ENCODE measurements around a stretch of chr9.

DNA sequence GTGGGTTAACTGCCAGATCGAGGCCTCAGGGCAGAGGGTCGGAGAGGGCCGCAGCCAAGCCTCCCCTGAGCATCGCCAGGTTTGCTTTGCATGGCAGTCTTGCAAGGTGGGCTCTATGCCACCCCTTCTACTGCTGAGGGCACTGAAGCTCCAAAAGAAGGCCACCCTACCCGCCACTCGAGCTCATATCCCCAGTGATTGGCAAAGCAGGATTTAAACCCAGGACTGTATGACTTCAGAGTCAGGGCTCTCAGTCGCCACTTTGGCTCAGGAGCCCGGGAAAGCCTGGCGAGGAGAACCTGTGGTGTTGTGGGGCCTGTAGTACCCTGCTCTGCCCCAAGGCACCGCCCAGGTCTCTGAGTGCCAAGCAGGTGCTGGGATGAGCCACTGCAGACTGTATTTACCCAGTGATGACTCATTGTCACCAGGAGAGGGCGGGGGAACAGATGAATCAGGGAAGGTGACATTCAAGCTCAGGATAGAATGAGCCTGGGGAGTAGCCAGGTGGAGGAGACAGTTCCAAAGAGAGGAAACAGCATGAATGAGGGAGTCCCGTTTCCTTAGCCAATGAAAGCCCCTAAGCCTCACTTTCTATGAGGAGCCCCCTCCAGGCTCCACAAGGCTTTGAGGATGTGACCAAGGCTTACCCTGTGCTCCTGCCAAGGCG lies 17.7 kb upstream of the DPM2 start:
- PRO-cap = no peak
- RRBS = no CpG with 5 or more reads among the region's 13 CpGs

- PRO-cap = bidirectional peak, plus-strand start at chr9:127965744, minus-strand start at chr9:127965643
- RRBS = no CpG with 5 or more reads among the region's 23 CpGs
Observed at GRCh38 chr9:127965236-127966341, 15.2 kb downstream of the EEIG1 start.

DNA sequence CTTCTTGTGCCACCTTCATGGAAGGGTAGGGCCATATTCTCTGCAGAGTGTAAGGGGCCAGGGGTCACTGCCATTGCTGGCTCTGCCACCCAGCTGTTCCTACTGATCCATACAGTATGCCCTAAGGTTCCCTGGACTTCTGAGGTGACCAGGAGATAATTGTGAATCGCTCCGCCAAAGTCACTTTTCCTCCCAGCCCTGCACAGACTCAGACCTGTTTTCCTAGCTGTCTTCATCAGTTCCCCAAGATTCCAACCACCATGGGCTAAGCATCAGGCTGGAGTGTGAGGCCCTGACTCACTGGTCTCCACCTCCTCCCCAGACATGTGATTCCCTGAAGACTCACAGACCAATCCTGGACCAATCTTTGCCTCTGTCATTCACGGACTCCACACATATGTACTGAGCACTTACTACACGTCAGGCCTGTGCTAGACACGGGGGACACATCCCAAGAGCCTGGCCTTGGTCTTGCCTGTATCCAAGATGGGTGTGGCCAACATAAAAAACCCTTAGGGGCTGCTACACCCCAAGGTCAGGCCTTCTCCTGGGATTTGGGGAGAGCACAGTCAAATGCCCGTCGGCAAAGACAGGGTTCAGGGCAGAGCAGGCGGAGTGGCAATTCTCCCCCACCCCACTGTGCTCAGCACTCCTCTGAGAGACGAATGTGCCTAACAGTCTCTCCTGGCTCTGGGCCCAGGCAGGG lies 12.1 kb downstream of the EEIG1 start:
- PRO-cap = bidirectional peak, plus-strand start at position 413 of the sequence, minus-strand start at position 284 of the sequence
- RRBS = no CpG with 5 or more reads among the region's 9 CpGs

GRCh38 chr9:127969276-127969866 lies 11.4 kb downstream of the EEIG1 start:
- PRO-cap = no peak
- RRBS = no CpG with 5 or more reads among the region's 6 CpGs

DNA sequence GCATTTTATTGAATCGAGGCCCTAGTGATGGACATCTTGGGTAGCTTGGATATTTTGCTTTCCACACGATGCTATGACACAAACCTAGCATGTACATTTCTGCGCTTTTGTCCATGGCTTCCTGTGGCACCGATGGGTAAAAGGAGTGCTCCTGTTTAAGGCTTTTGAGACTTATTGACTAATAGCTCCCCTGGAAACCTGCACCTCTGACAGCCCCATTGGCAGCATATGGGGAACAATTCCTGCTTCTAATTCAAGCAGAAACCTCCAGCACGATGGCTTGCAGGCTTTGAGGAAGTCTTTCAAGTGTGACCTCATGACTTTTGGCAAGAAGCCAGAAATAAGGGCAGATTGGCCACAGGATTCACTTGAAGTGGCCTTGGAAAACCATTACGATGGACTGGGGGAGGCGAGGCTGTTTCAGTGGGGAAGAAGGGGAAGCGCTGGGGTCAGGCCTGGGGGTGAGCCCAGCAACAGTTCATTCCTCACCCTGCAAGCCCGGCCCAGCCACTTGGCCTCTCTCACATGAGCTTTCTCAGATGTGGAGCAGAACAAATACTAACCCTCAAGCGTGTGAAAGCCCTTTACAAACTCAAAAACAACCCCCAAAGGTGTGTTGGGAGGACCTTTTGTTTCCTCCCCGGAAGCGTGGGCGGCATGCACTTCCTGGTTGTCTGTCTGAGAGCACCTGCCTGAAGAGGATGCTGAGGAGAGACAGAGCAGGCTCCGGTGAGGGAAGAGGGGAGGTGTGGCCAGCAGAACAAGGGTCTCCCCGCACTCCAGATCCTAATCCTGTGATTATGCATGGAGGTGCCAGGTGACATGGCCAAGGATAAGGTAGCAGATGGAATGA lies 26.8 kb upstream of the EEIG1 start:
- PRO-cap = no peak
- RRBS = 95% methylated on average over 4 of the region's 15 CpGs

DNA sequence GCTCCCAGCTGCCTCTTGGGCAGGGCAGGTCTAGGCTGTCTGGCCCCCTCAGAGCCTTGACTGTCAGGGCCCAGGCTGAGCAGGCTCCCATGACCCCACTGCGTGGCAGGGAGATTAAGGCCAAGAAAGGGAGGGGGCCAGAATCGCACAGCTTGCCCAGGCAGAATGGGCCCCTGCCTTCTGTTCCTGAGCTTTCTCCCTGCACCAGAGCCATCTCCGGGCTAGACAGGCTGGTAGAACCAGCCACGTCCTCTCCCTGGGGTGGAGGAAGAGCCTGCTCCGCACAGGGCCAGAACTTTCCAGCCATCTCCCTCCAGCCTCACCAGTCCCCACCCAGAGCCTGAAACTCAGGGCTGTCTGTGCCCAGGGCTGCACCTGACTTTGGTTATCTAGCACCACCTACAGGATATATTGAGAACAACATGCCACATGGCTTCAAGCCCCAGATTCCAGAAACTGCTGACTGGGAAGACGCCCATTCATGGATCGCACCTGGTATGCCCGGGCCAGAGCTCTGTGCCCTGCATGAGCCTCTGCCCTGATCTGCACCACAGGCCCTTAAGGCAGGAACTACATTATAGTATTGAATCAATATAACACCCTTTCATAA lies 32.0 kb downstream of the NAIF1 start:
- PRO-cap = no peak
- RRBS = no CpG with 5 or more reads among the region's 8 CpGs

- PRO-cap = no peak
- RRBS = no CpG with 5 or more reads among the region's 18 CpGs
Observed at GRCh38 chr9:128119094-128119866, 8.2 kb downstream of the PTGES2 start.

DNA sequence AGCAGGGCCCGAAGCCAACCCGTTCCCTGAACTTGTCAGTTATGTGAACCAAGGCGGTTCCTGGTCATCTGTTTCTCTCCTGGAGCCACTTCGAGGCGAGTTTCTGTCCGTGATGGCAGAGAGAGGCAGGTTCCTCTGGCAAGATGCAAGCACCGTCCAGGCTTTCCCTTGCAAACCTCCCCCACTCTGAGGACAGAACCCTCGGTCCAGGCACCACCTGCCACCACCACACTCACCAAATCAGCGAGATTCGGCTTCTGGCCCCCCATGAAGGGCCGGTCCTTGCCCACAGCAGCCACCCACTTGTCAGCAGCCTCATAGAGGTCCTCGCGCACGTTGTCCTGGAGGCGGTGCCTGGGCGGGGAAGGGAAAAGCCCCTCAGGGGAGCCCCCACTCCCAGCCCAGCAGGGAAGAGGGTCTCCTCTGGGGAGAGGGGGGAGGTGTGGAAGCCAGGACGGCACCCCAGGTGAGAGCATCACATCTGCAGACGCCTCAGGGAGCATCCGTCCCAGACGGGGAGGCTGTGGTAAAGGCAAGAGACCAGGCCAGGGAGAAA lies 5.3 kb downstream of the PTGES2 start:
- PRO-cap = no peak
- RRBS = no CpG with 5 or more reads among the region's 20 CpGs

DNA sequence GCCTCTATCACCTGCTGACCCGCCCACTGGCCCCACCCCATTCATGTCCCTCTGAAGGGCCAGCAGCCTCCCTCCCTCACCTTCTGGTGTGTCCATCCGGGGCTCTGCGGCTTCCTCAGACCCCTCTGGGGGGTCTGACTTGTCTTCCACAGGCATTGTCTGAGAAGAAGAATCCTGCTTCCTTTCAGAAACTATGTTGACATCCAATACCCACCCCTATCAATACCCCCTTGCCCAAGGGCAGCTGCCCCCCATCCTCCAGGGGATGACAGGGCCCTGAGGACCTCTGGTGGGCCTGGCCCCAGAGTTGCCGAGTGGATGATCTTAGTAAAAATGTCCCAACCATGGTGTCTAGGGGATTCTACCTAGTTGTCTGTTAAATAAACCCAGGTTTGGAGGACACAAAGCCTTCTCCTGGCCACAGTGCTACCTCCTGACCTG lies 10.7 kb downstream of the CIZ1 start:
- PRO-cap = no peak
- RRBS = no CpG with 5 or more reads among the region's 4 CpGs

- PRO-cap = no peak
- RRBS = 26% methylated on average over 3 of the region's 19 CpGs
Observed at GRCh38 chr9:128245488-128246258, 30.1 kb downstream of the GOLGA2 start.

DNA sequence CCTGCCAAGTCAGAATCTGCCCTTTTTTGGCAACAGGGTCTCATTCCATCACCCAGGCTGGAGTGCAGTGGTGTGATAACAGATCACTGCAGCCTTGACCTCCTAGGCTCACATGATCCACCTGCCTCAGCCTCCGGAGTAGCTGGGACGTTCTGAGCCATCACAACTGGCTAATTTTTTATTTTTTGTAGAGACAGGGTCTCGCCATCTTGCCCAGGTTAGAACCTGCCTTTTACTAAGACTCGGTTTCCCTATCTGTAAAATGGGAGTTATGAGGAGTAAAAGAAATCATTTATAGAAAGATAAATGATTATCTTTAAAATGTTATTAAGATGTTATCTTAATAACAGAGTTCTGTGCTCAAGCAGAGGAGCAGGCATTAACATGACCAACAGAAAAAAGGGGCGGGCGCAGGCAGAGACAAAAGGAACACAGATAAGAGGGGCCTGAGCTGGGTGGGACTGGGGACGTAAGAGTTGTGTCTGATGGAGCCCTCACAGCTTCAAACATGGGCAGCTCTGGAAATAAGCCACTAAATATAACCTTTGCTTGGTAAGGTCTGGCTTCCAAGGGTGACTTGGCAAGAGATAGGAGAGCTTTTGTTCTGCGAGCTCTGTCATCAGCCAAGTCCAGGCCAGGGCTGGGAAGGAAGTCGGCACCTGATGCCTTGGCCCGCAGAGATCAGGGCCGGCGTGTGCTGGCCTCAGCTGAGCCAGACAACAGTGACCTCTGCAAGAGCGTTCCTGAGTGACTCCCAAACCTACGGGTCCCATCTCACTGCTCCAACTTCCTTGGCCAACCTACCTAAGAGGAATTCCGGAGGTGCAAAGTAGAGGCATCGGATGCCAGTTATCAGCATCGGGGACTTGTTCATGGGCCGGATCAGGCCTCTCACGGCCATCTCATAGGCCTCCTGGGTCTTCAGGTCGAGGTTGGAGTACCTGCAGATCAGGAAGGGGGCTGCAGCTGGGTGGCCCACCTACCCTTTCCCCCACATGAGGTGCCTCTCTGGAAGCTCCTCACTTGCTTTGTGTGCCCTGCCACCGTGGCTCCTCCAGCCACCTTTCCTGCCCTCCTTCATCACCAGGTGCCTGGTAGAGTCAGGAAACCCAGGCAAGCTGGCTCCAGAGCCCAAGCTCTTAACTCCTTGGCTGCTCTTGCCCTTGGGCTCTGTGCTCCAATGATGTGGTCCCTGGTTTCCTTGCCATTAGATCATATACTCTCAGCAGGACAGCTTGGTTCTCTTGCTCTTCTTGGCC lies 11.7 kb downstream of the TRUB2 start:
- PRO-cap = no peak
- RRBS = 88% methylated on average over 4 of the region's 21 CpGs

DNA sequence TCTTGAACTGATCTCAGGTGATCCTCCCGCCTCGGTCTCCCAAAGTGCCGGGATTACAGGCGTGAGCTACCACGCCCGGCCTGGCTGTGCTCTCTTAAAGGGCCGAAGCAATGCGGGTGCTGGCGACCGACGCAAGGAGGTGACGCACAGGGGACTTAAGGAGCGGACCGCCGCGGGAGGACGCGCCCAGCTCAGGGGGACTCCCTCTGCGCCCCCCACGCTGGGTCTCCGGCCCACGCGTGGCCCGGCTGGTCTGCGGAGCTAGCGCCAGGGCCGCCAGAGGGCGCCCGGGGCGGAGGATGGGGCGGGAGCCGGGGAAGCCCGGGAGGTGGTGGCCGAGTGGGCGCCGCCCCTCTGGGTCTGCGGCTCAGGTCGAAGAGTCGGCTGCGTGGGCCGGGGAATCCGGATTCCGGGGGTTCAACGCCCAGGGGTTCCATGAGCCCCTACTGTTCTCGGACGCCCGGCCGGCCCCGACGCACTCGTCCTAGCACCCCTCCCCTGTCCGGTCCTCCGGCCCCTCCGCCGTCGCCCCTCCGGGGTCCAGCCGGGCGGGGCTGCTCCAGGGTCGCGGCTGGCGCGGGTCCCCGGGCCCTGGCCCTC lies 470 bp upstream of the CERCAM start:
- PRO-cap = bidirectional peak, plus-strand start at position 378 of the sequence, minus-strand start at position 255 of the sequence
- RRBS = 1% methylated on average over 31 of the region's 64 CpGs

- PRO-cap = no peak
- RRBS = no CpG with 5 or more reads among the region's 7 CpGs
Observed at GRCh38 chr9:128473444-128474030, 17.7 kb downstream of the ODF2 start.

DNA sequence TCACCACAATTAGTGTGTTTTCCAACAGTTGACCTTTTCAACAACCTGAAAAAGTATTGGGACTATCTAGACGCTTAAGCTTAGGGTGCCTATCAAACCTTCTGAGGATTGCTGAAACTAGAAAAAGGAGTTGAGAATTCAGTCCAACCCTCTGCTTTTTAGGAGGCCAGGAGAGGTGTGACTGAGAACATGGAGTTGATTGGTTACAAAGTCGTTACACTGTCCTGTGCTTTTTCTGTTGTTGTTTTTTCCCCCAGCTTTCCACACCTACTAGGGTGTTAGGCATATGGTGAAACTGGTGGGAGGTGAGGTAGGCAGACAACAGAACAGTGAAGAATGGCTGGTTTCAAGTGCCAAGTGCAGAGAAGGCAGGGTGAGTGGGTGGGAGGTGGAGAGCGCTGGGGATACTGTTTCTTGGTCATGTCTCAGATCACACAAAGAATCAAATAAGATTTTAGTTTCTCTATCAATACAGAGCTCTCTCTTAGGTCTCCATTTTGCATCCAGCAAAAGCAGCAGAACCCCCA lies 2.2 kb upstream of the SPTAN1 start:
- PRO-cap = no peak
- RRBS = no CpG with 5 or more reads among the region's 3 CpGs

- PRO-cap = no peak
- RRBS = no CpG with 5 or more reads among the region's 6 CpGs
Observed at GRCh38 chr9:128568543-128568909, 16.1 kb downstream of the SPTAN1 start.

DNA sequence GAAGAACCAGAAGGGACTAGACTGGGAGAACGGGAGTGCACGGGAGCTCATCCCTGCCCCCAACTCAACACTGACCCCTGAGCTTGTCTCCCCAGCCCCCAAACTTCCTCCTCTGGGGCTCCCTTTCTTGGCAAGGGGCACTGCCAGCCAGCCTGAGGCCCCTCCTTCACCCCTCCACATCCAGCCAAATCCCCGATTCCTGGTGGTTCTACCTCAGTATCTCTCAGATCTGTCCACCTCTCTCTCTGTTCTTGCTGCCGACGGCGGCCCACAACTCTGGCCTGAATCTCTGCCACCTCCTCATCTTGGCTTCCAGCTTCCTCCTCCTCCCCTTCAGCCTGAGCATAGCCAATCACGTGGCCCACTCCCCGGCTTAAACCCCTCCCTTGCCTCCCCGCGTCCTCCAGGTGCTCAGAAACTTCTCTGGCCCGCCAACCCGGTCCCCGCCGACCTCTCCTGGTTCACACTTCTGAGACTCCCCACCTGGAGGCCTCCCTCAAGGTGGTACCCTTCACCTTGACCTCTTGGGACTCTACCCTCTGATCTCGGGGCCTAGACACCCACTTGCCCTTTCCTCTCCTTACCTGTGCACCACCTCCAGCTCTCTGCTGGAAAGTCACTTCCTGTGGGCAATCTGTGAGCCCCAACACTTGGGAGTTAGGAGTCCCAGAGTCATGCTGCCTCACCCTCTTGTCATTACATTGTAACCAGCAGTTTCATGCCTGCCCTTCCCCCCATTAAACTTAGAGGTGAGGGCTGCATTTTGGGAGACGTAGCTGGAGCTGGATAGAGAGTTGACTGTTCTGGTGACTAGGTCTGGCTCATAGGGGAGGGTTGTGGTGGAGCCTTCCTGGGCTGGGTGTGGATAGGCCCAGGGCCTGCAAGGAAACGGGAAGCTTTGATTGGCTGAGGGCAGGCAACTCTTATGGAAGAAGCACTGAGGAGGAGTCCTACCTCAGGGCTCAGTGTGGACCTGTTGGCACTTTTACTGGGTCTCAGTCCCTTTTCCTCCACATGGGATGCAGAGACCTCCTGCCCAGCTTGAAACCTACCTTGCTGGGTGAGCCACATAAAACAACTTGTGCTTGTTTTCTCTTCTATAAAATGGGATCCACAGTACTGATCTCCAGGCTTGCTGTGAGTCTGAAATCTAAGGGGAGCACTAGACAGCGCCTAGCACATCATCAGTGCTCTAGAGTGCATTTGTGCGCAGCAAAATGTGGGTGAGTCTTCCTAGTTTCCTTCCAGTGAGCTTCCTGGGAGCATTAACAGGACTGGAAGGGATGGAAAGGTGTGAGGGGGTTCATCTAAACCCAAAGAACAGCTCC lies 4.4 kb upstream of the SET start:
- PRO-cap = bidirectional peak, plus-strand start at position 414 of the sequence, minus-strand start at position 307 of the sequence; bidirectional peak, plus-strand start at position 901 of the sequence, minus-strand start at position 800 of the sequence
- RRBS = 2% methylated on average over 5 of the region's 19 CpGs

GRCh38 chr9:128692534-128693285 lies 3.7 kb downstream of the SET start:
- PRO-cap = no peak
- RRBS = no CpG with 5 or more reads among the region's 4 CpGs

- PRO-cap = no peak
- RRBS = no CpG with 5 or more reads among the region's 10 CpGs
Observed at GRCh38 chr9:128809081-128809521, 9.2 kb upstream of the ENDOG start.

DNA sequence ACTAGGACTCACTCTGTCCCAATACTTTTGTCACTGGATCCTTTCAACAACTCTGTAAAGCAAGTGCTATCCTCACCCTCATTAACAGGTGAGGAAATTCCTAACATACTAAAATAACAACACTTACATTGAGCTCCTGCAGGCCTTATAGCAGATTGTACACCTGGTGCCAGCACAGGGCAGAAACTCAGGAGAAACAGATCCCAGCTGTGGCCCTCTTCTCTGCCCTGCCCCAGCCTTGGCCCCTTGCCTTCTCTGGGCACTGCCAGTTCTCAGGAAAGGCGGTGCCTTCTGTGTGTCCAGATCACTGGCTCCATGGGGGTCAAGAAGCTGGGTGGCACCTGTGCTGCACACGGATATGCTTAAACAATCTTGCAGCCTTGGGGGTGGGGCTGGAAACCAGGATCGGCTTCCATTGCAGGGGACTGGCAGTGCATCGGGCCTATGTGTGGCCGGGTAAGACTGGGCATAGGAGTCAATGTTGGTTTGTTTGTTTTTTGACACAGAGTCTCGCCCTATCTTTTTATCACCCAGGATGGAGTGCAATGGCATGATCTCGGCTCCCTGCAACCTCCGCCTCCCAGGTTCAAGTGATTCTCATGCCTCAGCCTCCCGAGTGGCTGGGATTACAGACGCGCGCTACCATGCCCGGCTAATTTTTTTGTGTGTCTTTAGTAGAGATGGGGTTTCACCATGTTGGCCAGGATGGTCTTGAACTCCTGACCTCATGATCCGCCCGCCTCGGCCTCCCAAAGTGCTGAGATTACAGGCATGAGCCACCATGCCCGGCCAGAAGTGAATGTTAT lies 19.2 kb downstream of the KYAT1 start:
- PRO-cap = no peak
- RRBS = no CpG with 5 or more reads among the region's 17 CpGs

DNA sequence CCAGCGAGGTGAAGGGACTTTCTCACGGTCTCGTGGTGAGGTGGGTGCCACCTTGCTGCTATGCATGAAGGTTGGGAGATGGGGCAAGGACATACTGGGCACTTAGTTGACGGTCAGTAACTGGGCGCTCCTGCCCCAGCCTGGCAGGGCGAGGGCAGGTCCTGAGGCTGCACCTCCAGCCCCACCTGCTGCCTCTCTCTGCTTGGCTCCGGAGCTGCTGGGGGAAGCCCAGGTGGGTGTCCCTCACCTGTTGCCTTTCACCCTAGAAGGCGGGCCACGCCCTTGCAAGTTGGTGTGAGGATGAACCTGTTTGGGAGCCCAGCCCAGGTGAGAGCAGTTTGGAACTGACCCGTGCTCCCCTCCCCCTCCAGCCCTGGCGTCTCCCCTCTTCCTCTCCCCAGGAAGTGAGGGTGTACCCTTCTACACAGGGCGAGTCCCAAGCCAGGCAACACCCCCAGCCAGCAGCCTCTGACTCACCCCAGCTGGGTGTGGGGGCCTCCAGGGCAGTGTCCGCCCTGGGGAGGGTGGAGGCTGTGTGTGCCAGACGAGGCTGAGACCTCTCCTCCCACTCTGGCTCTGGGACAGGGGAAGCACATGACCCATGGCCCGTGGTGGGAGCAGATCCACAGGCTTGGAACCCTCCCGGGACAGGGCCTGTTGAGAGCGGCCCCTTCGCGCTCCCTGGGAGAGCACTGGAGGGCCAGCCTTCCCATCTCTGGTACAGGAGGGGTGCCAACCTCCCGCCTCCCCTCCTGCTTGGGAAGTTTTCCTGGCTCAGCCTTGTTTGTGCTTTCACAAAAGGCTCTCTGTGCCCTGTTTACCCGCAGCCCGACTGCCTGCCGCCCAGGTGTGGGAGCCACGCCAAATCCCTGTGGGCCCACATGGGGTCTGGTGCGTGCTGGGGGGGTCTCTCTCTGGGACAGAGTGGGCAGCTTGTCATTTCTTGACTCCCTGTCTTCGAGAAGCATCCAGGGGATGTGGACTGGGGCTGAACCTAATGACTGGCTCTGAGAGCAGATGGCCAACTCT lies 10.5 kb downstream of the LRRC8A start:
- PRO-cap = bidirectional peak, plus-strand start at position 568 of the sequence, minus-strand start at position 346 of the sequence
- RRBS = no CpG with 5 or more reads among the region's 26 CpGs

All from MCF 10A (cell line).